AG09319 (cell line): ENCODE results near the gene PLCH1.

DNA sequence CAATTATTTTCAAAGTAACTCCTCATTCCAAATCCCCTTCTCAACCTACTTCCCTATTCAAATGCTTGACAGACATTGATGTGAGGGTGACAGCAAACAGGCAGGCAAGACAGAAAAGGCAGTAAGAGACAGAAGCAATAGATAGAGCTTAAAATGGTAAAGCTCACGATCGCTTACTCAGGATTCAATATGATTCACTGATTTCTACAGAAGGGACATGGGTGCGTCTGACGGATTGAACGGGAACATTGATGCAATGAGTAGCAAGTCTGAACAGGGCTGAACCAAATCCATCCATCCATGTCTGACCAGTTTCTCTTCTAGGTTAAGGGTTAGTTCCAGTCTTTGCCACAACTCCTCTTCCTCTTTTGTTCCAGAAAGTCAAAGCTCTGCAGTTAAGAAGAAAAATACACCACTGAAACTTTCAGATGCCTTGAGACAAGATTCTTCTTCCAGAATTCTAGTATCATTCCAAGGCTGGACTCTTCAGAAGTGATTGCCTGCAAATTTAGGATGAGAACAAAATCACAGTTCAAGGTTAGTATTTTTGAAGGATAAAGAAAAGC is 35.2 kb downstream of the P2RY1 start:
- RRBS, result no CpG with 5 or more reads among the region's 5 CpGs

GRCh38 chr3:152941997-152942446 is 107.1 kb downstream of the P2RY1 start:
- RRBS, result no CpG with 5 or more reads among the region's 1 CpG

GRCh38 chr3:153247593-153247823 is 85.5 kb downstream of the RAP2B start:
- RRBS, result no CpG with 5 or more reads among the region's 3 CpGs

GRCh38 chr3:153320241-153320945 is 158.4 kb downstream of the RAP2B start:
- RRBS, result no CpG with 5 or more reads among the region's 6 CpGs

GRCh38 chr3:153541818-153542329 is 379.8 kb downstream of the RAP2B start:
- RRBS, result no CpG with 5 or more reads among the region's 3 CpGs

- RRBS, result no CpG with 5 or more reads among the region's 5 CpGs
These were observed 466.6 kb downstream of the RAP2B start for GRCh38 chr3:153628411-153629173.

DNA sequence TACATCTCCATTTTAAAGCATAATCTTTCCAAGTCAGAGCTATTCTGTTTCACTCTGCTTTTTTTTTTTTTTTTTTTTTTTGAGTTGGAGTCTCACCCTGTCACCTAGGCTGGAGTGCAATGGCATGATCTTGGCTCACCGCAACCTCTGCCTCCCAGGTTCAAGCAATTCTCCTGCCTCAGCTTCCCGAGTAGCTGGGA is 37.7 kb downstream of the STRIT1 start:
- RRBS, result no CpG with 5 or more reads among the region's 2 CpGs

- RRBS, result no CpG with 5 or more reads among the region's 4 CpGs
These were observed 98.1 kb downstream of the PLCH1 start for GRCh38 chr3:155646587-155647305.

DNA sequence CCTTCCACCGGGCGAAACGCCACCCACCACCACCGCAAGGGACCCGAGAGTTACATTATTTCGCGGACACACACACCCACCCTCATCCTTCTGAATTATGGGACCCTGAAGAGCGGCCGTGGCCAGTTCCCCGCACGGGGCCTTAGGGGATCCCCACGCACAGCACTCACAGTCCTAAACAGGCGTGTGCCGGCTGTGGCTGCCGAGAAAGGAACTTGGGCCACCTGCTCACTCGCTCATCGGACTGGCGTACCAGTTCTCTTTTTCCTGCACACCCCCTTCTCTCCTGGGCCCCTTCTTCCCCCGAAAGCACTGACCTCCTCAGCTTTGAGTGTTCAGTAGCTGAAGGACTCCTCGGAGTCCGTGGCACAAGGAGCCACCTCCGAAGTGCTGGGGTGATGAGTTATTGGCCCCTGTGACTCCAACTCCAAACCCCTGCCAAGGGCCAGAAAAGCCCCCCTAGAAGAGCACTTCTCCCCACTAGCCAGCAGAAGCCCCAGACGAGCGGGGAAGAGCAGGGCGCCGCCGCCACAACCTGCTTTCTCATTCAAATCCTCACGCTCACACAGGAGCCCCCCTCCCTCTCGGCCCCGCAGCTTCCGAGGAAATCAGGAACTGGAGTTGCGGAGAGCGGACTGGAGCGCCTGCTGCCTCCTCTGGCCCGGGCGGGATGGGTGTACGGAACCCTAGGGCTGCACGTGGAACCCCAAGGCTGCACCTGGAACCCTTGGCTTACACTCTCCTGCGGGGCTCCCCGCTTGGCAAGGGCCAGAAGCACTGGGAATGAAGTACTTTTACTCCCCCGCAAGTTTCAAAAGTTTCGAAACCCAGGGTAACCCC is at the start of gene PLCH1:
PLCH1 (minus strand) TSS at position 549 of the 840 bp plus-strand sequence.
- RRBS, result 2% methylated on average over 1 of the region's 42 CpGs

DNA sequence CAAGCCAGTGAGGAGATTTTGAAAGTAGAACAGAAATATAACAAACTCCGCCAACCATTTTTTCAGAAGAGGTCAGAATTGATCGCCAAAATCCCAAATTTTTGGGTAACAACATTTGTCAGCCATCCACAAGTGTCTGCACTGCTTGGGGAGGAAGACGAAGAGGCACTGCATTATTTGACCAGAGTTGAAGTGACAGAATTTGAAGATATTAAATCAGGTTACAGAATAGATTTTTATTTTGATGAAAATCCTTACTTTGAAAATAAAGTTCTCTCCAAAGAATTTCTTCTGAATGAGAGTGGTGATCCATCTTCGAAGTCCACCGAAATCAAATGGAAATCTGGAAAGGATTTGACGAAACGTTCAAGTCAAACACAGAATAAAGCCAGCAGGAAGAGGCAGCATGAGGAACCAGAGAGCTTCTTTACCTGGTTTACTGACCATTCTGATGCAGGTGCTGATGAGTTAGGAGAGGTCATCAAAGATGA is 117.1 kb downstream of the GMPS start:
- RRBS, result no CpG with 5 or more reads among the region's 7 CpGs

DNA sequence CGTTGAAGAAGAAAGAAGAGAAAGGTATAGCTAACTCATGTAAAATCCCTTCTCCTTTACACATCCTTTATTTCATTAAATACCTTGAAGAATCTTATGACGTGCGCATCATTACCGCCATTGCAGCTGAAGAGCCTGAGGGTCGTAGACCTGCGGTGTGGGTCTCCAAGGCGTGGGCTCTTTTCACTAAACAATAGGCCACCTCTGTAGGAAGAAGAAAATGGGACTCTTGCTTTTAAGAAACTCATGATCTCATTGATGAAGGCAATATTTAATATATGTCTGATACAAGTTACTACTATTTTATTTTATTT is 566 bp upstream of the SSR3 start:
- RRBS, result no CpG with 5 or more reads among the region's 7 CpGs

DNA sequence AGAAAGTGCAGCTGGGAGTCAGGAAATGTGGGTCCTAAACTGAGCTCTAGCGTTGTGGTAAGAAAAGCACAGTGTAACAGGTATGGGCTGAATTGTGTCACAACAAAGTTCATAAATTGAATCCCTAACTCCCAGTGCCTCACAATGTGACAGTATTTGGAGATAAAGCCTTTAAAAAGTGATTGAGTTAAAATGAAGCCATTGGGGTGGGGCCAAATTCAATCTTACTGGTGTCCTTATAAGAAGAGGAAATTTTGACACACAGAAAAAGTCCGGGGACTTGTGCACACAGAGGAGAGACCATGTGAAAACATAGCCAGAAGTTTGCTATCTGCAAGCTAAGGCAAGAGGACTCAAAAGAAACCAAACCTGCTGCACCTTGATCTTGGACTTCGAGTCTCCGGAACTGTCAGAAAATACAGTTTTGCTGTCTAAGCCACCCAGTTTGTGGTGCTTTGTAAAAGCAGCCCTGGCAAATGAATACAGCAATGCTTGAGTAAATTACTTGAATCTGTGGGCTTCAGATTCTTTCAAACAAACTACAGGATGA is 53.6 kb upstream of the SSR3 start:
- RRBS, result no CpG with 5 or more reads among the region's 4 CpGs

DNA sequence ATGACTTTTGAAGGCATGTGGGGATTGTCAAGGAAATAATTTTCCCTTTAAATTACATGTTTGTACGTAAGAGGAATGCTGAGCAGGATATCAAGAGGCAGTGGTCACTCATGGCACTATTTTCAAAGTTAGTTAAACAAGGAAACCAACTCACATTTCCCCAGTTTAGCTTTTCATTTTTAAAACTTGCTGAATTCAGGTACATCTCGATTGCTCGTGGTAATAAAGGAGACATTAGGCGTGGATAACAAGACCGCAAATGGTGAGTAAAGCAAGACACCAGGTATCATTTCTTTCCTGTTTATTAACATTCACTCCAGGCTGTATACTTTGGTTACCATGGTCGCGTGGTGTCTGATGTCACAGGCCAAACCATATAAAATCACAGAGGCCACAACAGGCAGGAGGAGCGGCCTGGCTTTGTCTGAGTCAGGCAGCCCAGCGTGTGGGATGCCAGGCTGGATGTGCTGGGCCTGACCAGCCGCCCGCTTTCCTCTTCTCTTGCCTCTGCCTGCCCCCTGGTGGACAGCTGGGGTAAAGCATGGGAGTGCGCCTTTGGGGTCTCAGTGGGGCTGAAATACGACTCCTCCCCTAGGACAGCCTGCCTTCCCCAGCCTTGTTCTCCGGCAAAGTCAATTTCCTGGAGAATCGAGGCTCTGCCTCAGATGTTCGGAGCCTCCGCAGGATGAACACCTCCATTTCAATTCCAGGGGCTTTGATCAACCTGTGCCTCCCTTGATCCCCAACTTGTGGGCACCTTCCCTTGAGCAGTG is 78.4 kb downstream of the CCNL1 start:
- RRBS, result no CpG with 5 or more reads among the region's 17 CpGs

- RRBS, result no CpG with 5 or more reads among the region's 1 CpG
These were observed 26.4 kb downstream of the CCNL1 start for GRCh38 chr3:157133540-157133992.

DNA sequence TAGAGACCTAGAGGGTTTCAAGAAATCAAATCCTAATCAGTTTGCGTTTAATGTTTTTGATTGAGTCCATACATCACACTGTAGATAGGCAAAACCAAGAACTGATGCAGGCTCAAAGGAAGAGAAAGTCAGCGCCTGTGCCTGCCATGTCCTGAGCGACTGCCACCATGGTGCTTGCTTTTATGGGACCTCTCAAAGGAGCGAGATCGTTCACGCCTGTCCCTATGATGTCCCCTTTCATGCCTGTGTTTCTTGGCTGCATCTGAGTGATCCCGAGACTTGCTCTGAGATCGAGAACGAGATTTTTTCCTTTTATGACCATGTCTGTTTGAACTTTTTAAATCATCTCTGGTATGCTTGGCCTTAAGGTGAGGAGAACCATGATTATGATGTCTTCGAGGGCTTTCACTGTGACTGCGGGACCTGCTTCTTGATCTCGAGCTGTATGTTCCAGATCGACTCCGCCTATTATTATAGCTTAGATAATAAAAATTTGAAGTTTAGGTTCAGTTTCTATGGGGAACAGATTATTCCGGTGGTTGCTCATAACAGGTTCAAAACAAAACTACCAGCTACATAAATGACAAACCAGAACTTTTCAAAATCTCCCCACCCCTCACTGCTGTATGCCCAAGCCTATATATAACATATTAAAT is 11.7 kb downstream of the CCNL1 start:
- RRBS, result no CpG with 5 or more reads among the region's 15 CpGs

DNA sequence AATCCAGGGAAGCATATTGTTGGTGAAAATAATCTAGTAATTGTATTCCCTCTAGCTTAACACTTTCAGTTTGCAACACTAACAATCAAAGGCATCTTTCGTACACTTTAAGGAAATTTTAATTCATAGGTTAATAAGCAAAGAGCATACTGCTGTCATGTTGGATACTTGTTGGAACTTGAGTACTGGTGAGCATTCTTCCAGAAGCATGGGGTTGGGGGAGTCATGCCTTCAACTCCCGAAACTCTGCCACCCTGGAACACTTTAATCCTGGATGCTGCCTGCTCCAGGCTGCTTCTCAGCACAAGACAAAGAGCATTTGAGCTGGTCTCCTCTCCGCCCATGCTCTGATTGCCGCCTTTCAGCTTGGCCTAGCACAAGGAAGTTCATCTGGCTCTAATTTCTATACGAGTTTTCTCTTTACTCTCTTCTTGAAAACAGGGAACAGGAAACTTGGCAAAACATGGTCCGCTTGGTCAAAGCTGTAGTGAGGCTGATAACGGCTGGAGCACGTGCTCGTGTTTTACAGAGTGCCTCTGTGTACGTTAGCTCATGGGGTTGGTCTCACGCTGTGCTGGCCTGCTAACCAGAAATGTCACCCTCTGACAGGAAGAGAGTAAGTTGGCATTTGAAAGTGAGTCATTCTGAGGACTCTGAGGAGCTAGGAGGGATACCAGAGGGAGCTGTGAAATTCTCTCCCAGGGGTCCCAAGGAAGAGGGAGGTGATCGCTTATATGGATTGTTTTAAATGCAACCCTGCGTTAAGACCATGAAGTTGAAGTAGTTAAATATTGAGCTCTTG is 19.2 kb downstream of the RARRES1 start:
- RRBS, result no CpG with 5 or more reads among the region's 13 CpGs

GRCh38 chr3:158773940-158774903 is 27.6 kb upstream of the MFSD1 start:
- RRBS, result no CpG with 5 or more reads among the region's 6 CpGs

DNA sequence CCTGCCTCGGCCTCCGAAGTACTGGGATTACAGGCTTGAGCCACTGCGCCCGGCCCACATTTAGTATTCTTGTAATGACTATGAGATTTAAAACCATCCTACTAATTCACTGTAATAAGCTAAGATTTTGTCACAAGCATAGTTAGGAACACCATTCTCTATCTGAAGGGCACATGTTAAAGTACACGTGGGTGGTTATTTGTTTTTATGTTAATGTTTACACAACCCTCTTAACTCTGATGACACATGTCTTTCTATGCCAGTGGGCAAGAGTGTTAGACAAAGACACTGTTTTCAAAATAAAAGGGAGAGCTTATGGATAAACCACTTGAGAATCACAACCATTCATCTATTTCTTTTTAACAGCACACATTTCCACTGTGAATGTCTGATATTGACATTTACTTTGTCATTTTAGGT is 178.0 kb downstream of the IQCJ-SCHIP1 start:
- RRBS, result no CpG with 5 or more reads among the region's 5 CpGs

DNA sequence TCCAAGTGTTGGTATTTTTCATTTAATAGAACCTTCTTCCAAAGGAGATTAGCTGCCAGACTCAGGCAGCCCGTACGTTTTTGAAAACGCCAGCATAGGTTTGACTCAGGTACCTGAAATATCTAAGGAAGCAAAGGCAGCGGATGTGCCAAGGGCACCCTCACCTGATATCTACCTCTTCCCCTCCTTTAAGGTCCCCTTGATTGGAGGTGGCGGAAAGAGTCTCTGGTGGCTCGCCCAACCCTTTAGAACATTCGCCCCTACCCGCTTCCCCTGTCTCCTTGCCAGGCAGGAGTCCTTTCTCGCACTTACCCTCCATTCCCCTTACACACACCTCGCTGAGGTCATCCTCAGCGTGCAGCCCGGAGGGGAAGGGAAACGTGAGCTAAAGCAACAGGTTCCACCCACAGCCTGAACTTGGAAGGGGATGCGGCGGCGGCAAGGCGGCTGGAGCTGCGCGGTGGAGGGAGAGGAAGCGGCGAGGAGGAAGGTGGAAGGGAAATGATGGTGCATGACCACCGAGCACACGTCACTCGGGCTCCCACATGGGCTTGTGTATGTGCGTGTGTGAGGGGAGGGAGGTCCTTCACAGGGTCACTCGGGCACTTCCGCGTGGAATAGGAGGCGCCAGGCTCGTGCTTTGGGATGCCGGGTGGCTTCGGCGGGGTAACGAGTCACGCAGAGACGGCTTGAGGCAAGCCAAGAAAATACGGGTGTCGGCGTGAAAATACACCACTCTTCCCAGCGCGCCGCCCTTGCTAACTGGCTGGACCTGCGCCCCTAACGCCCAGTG is 462.3 kb upstream of the C3orf80 start:
- RRBS, result no CpG with 5 or more reads among the region's 44 CpGs